Caco-2 (cell line): ENCODE measurements around a stretch of chr7.

GRCh38 chr7:41149385-41149937 is 553.4 kb downstream of the INHBA start:
- PRO-cap, result no peak
- RRBS, result 96% methylated on average over 5 of the region's 25 CpGs

DNA sequence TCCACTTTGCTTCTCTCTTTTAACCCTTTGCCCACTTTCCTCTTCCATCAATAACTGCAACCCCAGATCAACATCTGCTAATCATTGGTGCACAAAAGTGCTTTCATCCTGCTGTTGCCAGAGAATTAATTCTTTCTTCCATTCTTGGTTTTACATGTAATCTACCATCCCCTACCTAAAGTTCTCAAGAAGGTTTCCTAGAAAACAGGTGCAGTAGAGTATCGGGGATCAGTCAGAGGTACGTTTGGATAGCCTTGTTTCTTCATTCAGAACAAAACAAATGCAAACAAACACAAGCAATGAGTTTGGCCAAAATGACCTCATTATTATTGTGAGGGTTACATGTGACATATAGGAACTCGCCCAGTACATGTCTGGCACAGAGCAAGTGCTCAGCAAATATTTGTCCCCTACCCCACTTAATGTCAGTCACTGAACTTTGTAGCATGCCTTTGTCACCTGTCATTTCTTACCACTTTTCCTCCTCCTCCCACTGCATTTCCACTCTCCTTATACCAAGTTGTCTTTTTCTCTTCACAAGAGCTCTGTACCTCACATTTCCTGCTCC is 236.3 kb downstream of the INHBA start:
- PRO-cap, result no peak
- RRBS, result no CpG with 5 or more reads among the region's 3 CpGs

DNA sequence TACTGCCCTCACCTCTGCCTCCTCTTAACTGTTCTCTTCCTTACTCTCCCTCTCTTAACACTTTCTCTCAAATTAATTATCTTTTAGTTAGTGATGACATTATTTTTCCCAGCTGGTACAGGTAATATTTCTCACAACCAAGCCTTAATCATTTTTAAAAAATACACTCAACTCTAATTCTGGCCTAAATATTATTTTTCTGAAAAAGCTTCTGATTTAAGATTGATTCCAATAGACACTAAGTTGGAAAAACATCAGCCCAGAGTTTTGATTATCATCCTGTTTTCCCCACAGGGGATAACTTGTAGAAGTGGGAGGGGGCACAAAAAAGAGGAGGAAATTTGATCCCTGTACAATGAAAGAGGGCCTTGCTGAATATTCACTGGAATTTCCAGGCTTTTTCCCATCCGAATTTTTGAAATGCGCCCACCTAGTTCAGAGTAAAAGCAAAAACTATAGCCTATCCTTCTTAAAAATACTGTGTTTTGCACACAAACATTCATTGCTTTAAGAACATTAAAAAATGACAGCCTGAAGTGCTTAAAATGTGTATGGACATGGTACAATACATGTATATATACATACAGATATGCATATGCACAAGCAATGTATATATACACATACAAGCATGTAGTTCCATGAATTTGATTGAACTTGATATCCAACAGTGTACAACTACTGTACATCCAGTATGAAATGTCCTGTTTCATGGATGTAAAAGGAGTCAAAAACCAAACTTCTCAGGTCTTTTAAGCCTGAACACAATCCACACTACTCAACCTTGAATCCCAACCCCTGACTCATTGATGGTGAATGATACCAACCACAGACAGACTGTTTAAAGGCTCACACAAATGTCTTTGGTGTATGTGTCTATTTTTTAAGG is 15.0 kb downstream of the INHBA start:
- PRO-cap, result no peak
- RRBS, result no CpG with 5 or more reads among the region's 2 CpGs

DNA sequence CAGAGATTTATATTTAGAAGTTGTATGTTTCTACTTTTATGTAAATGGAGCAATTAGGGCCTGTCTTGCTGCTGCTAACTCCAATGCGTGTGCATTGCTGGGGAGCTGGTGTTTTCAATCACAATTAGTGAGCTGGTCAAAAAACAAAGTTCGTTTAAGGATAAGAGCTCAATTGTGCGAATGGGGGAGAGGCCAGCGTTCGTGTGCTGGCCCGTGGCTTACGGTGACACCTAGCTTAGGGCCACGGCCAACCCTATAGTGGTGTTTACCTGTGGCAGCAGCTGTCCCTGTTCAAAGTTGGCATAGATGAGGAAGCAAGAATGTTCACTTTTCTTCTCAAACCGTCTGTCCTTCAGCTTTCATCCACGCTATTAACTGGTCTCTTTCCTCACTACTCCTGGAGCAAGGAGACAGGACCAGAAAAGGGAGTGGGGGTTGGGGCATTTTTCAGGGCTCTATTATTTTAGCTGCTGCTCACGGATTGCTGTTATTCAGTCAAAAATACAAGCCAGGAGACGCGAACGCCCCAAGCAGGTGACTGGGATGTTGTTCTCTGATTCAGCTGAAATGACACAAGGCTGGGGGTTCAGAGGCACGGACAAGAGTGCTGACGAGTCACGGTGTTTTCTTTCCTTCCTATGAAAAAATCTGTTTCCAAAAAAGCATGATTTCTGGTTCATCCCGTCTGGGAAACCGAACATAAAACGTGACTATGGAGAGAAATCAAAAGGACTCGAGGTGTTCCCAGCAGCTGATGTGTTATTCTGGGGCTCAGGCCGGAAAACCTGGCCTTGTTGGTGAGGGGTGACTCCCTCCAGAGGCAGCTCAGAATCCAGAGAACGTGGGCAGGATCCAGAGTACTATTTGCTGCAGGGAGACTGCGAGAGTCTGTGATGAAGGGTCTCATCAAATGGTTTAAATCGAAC is 3.3 kb upstream of the INHBA start:
- PRO-cap, result no peak
- RRBS, result no CpG with 5 or more reads among the region's 25 CpGs

- PRO-cap, result no peak
- RRBS, result no CpG with 5 or more reads among the region's 6 CpGs
These were observed 167.0 kb upstream of the INHBA start for GRCh38 chr7:41869774-41870420.

GRCh38 chr7:41943024-41943516 is 240.2 kb upstream of the INHBA start:
- PRO-cap, result no peak
- RRBS, result no CpG with 5 or more reads among the region's 16 CpGs

DNA sequence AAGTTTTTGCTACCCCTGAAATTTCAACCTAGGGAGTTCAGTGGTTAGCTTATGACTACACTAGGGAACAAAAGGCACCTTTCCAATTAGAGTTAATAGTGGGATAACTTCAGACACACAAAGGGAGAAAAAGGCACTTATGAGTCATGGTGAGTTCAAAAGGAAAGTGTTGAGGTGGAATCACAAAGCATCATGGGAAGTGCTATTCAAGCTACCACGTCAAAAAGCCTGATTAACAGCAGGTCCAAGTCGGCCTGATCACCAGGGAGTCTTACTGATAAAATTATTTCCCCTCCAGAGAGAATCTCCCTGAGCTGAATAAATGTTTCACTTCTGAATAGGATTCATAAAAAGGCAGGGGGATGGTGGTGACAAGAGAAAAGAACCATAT is 165.6 kb downstream of the C7orf25 start:
- PRO-cap, result no peak
- RRBS, result no CpG with 5 or more reads among the region's 2 CpGs

DNA sequence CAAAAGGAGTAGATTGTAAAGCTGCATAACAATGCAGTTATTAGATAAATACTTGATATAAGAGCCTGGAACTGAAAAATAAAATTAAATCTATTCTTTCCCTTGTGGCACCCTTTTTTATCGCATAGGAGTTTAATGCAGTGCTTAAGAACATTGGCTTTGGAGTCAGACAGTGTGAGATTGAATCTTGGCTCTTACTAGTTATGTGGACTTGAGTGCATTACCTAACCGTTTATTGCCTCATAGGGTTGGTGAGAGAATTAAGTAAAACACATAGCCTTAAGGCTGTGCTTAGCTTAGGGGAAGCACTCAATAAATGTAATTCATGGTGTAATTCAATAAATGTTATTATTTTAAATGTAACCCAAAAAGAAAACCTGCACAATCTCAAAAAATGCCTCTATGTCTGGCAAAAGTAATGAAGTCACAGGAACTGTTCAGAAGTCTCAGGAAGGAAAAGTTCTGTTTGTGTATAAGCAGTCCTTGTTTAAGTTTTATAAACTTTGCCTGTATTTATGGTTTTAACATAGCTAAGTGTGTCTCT is 2.7 kb downstream of the STK17A start:
- PRO-cap, result no peak
- RRBS, result no CpG with 5 or more reads among the region's 2 CpGs

DNA sequence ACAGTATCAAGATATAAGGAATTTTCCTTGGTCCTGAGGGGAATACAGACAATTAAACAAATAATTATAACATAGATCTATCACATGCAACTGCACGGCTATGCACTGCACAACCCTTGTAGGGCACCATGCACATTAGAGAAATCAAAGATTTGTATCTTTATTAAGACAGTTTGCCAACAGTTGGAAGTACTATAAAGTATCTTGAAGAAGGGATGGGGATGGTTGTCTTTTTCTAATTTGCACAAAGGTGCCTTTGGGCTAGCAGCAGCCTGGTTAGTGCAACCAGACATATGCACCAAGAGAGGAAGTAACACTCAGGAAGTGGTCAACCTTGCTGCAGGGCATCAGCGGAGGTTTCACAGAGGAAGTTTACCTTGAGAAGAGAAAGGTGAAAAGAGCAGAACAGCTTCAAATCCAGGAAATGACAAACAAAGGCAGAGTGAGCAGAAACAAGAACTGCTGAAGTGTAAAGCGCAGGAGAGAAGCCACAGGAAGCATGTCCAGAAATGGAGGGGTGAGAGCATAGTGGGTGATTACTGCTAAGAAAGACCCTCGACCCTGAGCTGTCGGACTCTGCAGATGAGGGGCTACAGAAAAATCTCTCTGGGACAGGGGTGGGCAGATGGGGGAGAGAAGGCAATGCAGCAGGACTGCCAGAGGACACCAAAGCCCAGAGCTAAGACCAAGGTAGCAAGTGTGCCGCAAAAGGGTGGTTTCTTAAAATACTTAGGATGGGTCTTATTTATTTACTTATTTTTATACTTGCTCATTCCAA is 66.9 kb downstream of the STK17A start:
- PRO-cap, result no peak
- RRBS, result no CpG with 5 or more reads among the region's 6 CpGs

DNA sequence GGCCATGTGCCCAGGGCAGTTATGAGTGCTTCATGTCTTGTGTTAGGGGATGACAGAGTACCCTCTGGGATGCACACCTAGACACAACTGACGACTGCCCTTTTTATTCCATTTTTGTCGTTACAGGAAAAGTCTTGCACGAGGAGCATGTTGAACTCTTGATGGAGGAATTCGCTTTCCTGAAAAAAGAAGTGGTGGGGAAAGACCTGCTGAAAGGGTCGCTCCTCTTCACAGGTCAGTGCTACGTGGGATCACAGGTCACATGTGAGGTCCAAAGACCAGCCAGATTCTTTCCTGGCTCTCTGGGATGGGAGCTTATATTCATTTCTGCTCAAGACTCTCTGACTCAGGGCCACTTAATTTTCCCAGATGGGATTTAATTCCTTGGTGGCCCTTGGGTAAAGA is 41.9 kb downstream of the BLVRA start:
- PRO-cap, result no peak
- RRBS, result no CpG with 5 or more reads among the region's 6 CpGs

- PRO-cap, result no peak
- RRBS, result no CpG with 5 or more reads among the region's 10 CpGs
These were observed 7.7 kb upstream of the MRPS24 start for GRCh38 chr7:43876993-43877393.

- PRO-cap, result no peak
- RRBS, result no CpG with 5 or more reads among the region's 8 CpGs
These were observed 16.4 kb downstream of the UBE2D4 start for GRCh38 chr7:43942536-43943083.

DNA sequence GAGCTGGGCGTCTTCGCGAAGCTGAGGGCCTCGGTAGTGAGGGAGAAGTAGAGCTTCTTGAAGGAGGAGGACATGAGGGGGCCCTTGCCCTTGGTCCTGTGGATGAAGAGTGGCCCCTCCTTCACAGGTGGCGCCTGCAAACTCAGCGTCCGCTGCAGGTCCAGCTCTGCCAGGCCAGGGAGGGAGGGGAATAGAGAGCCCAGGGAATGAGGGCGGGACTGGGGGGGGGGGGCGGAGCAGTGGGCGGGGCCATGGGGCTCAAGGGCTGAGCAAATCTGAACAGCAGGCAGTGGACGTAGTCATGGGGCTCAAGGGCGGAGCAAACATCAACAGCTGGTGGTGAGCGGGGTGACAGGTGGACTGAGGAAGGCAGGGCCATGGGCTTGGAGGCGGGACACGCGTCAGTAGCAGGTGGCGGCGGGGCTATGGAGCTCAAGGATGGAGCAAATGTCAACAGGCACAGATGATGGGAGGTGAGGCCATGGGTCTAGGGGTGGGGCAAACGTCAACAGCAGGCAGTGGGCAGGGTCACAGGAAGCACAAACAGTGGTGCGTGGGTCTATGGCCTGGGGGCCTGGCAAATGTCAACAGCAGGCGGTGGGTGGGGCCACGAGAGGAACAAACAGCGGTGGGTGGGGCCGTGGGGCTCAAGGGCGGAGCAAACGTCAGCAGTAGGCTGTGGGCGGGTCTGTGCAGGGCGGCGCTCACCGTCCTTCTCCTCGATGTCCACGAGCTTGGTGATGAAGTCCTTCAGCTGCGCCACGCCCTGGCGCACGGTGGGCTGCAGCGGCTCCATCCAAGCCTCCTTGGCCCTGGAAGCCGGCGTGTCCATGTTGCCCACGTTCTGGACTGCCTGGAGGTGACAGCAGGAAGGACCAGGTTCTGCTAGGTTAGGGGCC is 5.4 kb upstream of the DBNL start:
- PRO-cap, result no peak
- RRBS, result no CpG with 5 or more reads among the region's 40 CpGs

- PRO-cap, result no peak
- RRBS, result no CpG with 5 or more reads among the region's 8 CpGs
These were observed 1.5 kb upstream of the PGAM2 start for GRCh38 chr7:44066709-44067401.

DNA sequence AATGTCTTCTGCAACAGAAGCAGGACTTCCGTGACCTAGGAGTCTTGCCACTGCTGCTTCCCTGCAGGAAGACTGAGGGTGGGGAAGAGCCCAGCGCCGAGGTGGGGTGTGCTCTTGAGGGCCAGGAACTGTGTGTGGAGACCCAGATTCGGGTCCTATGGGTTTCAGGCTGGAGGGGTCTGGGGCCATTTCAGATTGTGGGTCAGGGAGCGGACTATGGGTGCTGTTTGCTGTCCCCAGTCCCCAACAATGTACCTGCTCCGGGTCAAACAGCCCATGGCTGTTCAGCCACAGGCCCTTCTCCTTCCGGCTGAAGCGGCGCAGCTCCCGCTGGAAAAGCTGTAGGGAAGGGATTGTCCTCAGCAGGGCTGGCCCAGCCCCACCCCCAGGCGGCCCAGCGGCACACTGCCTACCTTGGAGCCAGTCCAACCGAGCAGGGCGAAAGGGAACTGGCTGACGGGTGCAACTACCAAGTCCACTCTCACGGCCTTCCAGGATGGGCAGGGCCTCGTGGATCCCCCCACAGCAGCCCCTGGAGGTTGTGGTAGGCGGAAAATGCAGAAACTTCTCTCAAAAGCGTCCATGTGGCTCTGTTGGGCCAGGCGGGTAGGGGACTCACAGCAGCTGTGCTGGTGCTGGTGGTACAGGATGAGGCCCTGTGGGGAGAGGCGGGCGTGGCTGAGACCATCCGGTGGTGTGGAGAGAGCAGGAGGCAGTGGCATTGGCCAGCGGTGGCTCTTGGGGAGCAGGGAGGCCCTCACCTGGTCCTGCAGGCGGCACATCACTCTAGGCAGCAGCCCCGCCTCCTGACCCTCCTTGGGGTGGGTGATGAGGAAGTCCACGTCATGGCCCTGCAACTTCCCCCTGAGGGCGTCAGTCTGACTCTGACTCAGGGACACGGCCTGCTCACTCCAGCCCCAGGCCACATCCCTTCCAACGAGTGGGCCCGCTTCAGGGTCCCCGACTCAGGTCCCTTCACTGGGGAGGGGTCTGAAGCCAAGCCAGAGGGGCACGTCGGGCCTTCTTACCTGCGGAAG is 8.3 kb upstream of the PGAM2 start:
- PRO-cap, result no peak
- RRBS, result no CpG with 5 or more reads among the region's 35 CpGs

- PRO-cap, result no peak
- RRBS, result no CpG with 5 or more reads among the region's 1 CpG
These were observed 5.5 kb downstream of the POLM start for GRCh38 chr7:44076884-44077116.

- PRO-cap, result no peak
- RRBS, result no CpG with 5 or more reads among the region's 10 CpGs
These were observed 4.5 kb downstream of the AEBP1 start for GRCh38 chr7:44108655-44109108.

GRCh38 chr7:44145124-44145845 is 4.2 kb upstream of the MYL7 start:
- PRO-cap, result no peak
- RRBS, result 96% methylated on average over 3 of the region's 70 CpGs

GRCh38 chr7:44225558-44226176 is 24.9 kb downstream of the YKT6 start:
- PRO-cap, result no peak
- RRBS, result no CpG with 5 or more reads among the region's 20 CpGs

DNA sequence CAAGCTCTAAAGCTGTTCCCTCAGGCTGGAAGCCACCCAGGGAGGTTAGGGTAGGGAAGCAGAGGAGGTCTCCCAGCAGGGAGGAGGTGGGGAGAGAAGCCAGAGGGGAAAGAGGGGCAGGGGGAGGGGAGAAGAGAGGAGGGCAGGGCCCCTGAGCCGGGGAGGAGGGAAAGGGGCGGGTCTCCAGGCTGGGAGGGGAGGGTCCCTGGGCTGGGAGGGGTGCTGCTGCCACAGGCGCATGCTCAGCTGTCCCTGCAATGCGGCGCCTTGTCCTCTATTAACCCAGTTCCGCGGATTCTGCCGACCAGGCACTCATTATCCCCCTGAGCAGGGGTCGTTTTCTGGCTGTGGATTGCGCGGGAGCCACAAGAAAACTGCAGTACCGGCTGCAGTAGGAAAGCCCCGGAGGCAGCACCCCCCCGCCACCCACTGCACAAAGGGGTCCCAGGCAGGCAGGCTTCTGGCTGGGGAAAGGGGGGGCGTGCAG is 49.3 kb downstream of the CAMK2B start:
- PRO-cap, result no peak
- RRBS, result no CpG with 5 or more reads among the region's 15 CpGs